HepG2 (cell line): ENCODE measurements around the gene BACE2.

DNA sequence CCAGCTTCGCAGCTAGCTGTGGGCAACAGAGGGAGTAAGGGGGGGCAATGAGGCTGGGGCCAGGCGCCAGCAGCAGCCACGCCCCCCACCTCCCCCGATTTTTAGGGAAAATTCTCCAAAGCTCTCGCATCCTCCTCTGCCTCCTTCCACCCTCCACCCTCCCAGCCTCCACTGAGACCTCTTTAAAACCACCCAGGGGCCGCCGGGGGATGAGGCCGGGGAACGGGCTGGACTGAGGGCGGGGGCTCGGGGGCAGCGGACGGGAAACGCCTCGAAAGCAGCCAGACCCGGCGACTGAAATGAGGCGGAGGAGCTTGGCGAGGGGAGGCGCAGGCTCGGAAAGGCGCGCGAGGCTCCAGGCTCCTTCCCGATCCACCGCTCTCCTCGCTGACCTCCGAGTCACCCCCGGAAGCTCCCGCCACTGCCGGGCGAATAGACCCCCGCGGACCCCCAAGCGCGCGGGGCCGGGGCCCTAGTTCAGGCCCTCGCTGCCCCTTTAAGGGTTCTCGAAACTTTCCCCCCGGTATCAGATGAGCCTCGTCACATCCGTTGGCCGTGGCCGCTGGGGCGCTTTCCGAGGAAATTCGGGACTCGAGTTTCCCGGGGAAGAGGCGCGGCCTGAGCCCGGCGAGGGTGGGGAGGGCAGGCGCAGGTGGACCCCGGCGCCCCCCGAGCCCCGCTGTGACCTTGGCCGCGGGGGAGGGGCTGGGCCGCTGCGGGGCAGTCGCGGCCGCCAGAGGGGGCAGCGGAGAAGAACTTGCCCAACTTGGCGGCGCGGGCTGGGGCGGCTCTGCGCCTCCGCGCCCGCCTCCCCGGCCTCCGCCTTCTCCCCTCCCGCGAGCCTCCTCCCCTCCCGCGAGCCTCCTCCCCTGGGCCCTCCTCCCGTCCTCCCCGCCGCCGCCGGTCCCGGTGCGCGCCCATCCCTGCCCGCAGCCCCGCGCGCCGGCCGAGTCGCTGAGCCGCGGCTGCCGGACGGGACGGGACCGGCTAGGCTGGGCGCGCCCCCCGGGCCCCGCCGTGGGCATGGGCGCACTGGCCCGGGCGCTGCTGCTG lies at the start of gene BACE2:
TSS of gene BACE2 (plus strand) at position 920 of the 1,053 bp plus-strand sequence.
- RRBS, 2 experiments: 3 to 8% methylated on average over 38 to 42 of the region's 110 CpGs
CAGE:
- cytosol, long polyA minus RNA: no peak
- cytosol, long polyA plus RNA: no peak
- long polyA plus RNA: no peak
- nucleus, long polyA minus RNA: no peak
- nucleus, long polyA plus RNA: no peak

DNA sequence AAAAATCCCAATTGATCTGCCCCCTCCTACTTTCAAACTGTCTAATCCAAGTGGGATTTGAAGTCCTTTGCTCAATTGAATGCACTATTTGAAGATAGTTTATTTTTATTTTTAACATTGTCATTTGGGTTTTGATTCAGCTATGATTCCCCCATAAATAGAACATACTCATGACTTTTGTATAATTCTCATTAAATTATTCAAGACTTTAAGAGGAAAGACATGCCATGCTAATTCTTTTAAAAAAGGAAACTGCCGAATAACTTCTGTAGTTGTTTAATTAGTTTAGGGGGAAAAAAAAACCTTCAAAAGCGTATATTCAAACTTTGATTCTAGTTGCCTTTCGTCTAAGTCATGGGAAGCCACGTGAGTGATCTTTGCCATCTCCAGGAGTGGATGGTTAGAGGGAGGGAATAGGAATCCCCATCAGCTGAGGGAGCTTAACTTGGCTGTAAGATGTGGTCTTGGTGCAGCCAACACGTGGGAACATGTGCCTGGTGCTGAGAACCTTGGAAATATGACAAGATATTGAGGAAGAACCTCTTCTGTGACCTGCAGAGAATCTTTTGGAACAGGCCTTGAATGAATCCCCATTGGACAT lies 1.6 kb downstream of the BACE2 start:
- RRBS, 2 experiments: no CpG with 5 or more reads among the region's 5 CpGs
CAGE:
- cytosol, long polyA minus RNA: no peak
- cytosol, long polyA plus RNA: no peak
- long polyA plus RNA: no peak
- nucleus, long polyA minus RNA: no peak
- nucleus, long polyA plus RNA: no peak

DNA sequence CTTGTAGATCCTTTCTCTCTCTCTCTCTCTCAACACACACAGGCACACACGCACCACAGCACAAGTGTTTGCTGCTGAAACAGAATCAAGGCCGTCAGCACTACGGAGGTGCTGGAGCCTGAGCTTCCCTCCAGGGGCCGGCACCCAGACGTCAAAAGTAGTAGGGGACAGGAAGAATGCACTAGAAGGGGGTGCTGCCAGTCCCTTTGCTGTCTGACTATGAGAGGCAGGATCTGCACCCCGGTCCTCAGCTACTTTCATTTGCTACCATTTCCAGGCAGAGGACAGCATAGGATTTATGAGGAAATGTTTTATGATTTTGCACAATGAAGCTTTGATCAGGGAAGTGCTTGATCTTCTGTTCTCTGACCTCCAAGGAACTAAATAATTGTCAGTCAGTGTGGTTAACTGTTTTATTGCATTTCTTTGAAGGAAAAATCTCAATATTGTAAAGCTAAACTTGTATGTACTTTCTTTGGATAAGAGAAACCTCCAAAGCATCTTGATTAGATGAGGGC lies 74.2 kb upstream of the FAM3B start:
- RRBS, 2 experiments: 20 to 24% methylated on average over 3 of the region's 6 CpGs
CAGE:
- cytosol, long polyA minus RNA: no peak
- cytosol, long polyA plus RNA: no peak
- long polyA plus RNA: no peak
- nucleus, long polyA minus RNA: no peak
- nucleus, long polyA plus RNA: no peak

- RRBS, 2 experiments: no CpG with 5 or more reads among the region's 25 CpGs
CAGE:
- cytosol, long polyA minus RNA: no peak
- cytosol, long polyA plus RNA: no peak
- long polyA plus RNA: no peak
- nucleus, long polyA minus RNA: no peak
- nucleus, long polyA plus RNA: no peak
These were observed 1.2 kb upstream of the MX2 start for GRCh38 chr21:41360318-41361253.

DNA sequence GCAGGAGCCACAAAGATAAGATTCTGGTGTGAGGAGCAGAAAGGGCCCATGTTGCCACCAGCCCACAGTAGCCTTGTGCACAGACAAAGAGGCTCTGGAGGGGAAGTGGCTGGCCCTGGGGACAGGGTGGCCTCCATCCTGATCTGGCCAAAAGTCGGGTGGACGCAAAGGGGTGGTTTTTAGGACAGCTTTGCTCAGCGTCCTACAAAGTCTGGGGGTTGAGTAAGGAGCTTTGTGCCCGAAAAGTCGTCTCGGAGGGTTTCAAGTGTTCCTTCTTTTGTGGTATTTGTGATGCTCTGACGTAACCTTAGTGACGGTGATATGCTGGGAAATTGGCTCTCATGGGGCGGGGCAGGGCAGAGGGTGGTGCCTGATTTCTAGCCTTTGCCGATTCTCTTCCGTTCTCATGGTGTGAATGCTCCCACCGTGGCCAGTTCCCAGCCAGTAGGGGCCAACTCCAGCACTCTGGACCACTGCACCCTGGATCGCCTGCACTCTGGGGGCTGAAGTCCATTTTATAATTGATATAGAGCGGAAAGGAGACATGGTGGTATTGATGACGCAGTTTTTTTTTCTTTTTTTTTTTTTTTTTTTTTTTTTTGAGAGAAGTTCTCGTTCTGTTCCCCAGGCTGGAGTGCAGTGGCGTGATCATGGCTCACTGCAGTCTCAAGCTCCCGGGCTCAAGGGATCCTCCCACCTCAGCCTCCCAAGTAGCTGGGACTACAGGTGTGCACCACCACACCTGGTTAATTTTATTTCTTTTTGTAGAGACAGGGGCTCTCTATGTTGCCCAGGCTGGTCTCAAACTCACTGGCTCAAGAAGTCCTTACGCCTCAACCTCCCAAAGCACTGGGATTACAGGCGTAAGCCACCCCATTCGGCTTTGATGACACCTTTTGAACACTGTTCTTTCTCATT lies 608 bp downstream of the MX2 start:
- RRBS, 2 experiments: no CpG with 5 or more reads among the region's 21 CpGs
CAGE:
- cytosol, long polyA minus RNA: no peak
- cytosol, long polyA plus RNA: no peak
- long polyA plus RNA: no peak
- nucleus, long polyA minus RNA: no peak
- nucleus, long polyA plus RNA: no peak

- RRBS, 2 experiments: no CpG with 5 or more reads among the region's 12 CpGs
CAGE:
- cytosol, long polyA minus RNA: no peak
- cytosol, long polyA plus RNA: no peak
- long polyA plus RNA: no peak
- nucleus, long polyA minus RNA: no peak
- nucleus, long polyA plus RNA: no peak
These were observed 4.9 kb downstream of the MX2 start for GRCh38 chr21:41366586-41367218.

- RRBS, 2 experiments: no CpG with 5 or more reads among the region's 10 CpGs
CAGE:
- cytosol, long polyA minus RNA: no peak
- cytosol, long polyA plus RNA: no peak
- long polyA plus RNA: no peak
- nucleus, long polyA minus RNA: no peak
- nucleus, long polyA plus RNA: no peak
These were observed 29.5 kb upstream of the MX1 start for GRCh38 chr21:41396378-41397125.

- RRBS, 2 experiments: 16 to 19% methylated on average over 15 of the region's 29 CpGs
CAGE:
- cytosol, long polyA minus RNA: no peak
- cytosol, long polyA plus RNA: no peak
- long polyA plus RNA: no peak
- nucleus, long polyA minus RNA: no peak
- nucleus, long polyA plus RNA: no peak
These were observed 765 bp upstream of the TMPRSS2 start for GRCh38 chr21:41508463-41509382.

GRCh38 chr21:41630250-41630562 lies 122.2 kb upstream of the TMPRSS2 start:
- RRBS, 2 experiments: no CpG with 5 or more reads among the region's 13 CpGs
CAGE:
- cytosol, long polyA minus RNA: no peak
- cytosol, long polyA plus RNA: no peak
- long polyA plus RNA: no peak
- nucleus, long polyA minus RNA: no peak
- nucleus, long polyA plus RNA: no peak

DNA sequence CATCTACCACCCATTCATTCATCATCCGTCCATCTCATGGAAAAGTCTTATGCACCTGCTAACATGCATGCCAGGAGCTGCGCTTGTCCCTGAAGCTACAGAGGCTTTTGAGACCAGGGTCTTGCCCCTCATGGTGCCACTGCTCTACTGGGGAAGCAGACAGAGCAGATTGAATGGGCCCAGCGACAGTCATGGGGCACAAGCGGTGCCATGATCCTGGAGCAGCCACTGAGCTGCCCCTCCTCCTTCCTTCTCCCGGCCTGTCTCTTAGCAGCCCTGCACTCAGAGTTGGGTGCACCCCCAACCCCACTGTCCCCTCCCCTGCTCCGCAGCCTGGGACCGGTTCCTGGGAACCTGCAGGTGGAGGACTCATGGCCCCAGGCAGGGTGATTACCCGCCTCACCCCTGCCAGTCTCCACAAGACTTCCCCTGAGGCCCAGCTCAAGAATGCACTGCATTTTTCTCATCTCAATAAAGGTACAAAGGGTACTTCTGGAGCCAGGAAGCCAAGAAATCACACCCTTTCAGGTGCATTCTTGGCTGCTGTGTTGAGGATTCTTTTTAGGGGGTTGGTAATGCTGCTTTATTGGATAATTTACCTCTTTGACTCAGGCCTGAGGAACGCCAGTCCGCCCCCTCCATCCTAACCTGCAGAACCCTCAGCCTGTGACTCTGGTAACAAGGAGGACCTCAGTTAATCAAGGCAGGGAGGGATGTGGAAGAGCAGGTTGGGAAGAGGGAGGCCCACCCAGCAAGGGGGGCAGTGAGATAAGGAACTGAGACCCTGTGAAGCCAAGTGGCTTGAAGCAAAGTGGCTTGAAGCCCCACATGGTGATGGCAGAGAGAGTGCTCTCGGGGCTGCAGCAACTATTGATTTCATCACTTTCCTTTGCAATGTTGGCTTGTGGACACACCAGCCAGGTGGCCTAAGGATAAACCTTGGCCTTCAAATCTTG lies 126.3 kb upstream of the TMPRSS2 start:
- RRBS, 2 experiments: 44 to 61% methylated on average over 2 to 3 of the region's 11 CpGs
CAGE:
- cytosol, long polyA minus RNA: no peak
- cytosol, long polyA plus RNA: no peak
- long polyA plus RNA: no peak
- nucleus, long polyA minus RNA: no peak
- nucleus, long polyA plus RNA: no peak

GRCh38 chr21:41704036-41704561 lies 62.8 kb downstream of the RIPK4 start:
- RRBS, 2 experiments: no CpG with 5 or more reads among the region's 11 CpGs
CAGE:
- cytosol, long polyA minus RNA: no peak
- cytosol, long polyA plus RNA: no peak
- long polyA plus RNA: no peak
- nucleus, long polyA minus RNA: no peak
- nucleus, long polyA plus RNA: no peak

GRCh38 chr21:41764529-41765196 lies 2.2 kb downstream of the RIPK4 start:
- RRBS, 2 experiments: no CpG with 5 or more reads among the region's 5 CpGs
CAGE:
- cytosol, long polyA minus RNA: no peak
- cytosol, long polyA plus RNA: no peak
- long polyA plus RNA: no peak
- nucleus, long polyA minus RNA: no peak
- nucleus, long polyA plus RNA: no peak

- RRBS, 2 experiments: 1 to 2% methylated on average over 20 of the region's 88 CpGs
CAGE:
- cytosol, long polyA minus RNA: no peak
- cytosol, long polyA plus RNA: no peak
- long polyA plus RNA: no peak
- nucleus, long polyA minus RNA: no peak
- nucleus, long polyA plus RNA: no peak
These were observed 703 bp downstream of the RIPK4 start for GRCh38 chr21:41765852-41766846.

DNA sequence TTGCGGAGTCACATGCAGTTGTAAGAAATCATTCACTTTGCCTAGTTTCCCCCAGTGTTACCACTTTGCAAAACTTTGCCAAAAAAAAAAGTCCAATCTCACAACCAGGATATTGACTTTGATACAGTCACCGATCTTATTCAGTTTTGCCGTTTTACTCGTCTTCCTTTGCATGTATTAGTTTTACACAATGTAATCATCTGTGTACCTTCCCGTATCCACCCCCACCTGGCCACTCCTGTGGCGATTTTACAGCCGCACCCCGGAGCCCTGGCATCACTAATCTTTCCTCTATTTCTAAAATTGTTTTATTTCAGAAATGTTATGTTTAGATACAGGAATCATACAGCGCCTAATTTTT lies 447 bp upstream of the RIPK4 start:
- RRBS, 2 experiments: no CpG with 5 or more reads among the region's 9 CpGs
CAGE:
- cytosol, long polyA minus RNA: no peak
- cytosol, long polyA plus RNA: no peak
- long polyA plus RNA: no peak
- nucleus, long polyA minus RNA: no peak
- nucleus, long polyA plus RNA: no peak

DNA sequence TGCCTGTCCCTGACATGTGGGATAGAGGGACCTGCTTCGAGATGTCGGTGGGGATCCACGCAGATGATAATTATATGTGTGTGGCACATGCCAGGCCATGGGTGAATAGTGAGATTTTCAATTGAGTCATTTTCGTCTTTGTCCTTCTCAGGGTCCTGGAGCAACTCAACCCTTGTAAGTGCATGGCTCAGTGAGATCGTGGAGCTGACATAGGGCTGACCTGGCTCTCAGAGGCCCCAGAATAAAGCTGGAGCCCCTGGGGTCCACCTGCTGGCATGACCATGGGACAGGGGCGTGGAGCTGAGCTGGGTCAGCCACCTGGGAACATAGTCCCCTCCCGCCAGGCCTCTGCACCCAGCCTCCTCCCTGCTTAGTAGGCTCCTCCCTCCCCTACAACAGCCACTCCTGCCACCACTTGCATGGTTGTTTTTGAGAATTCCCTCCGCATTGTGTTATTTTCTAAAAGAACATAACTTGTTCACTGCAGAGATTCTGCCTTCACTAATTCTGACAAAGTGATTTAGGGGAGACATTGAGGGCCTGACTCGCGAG lies 3.0 kb upstream of the RIPK4 start:
- RRBS, 2 experiments: no CpG with 5 or more reads among the region's 10 CpGs
CAGE:
- cytosol, long polyA minus RNA: no peak
- cytosol, long polyA plus RNA: no peak
- long polyA plus RNA: no peak
- nucleus, long polyA minus RNA: no peak
- nucleus, long polyA plus RNA: no peak

DNA sequence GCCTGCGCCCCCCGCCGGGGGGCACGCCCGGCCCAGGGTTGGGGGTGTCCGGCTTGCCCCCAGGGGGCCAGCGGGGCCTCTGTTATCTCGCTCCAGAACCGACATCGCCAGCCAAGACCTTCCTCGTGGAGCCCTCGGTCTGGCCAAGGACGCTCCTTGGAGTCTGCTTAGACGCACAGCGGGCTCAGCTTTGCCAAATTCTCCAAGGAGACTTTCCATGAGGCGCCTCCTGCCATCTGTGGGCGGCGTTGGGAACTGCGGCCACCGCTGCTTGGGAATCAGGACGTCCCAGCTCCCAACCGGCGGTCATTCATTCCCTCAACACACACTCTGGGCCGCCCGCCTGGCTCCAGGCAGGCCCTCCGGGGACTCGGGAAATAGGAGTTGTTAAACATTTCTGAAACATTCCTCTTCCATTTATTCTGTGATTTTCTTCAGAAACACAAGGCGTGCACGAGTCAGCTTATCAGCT lies 11.4 kb upstream of the RIPK4 start:
- RRBS, 2 experiments: 1 to 4% methylated on average over 5 of the region's 29 CpGs
CAGE:
- cytosol, long polyA minus RNA: no peak
- cytosol, long polyA plus RNA: no peak
- long polyA plus RNA: no peak
- nucleus, long polyA minus RNA: no peak
- nucleus, long polyA plus RNA: no peak

GRCh38 chr21:41801049-41801461 lies 34.2 kb upstream of the RIPK4 start:
- RRBS, 2 experiments: no CpG with 5 or more reads among the region's 16 CpGs
CAGE:
- cytosol, long polyA minus RNA: no peak
- cytosol, long polyA plus RNA: no peak
- long polyA plus RNA: no peak
- nucleus, long polyA minus RNA: no peak
- nucleus, long polyA plus RNA: no peak

GRCh38 chr21:41801462-41801866 lies 34.6 kb upstream of the RIPK4 start:
- RRBS, 2 experiments: no CpG with 5 or more reads among the region's 20 CpGs
CAGE:
- cytosol, long polyA minus RNA: no peak
- cytosol, long polyA plus RNA: no peak
- long polyA plus RNA: no peak
- nucleus, long polyA minus RNA: no peak
- nucleus, long polyA plus RNA: no peak

DNA sequence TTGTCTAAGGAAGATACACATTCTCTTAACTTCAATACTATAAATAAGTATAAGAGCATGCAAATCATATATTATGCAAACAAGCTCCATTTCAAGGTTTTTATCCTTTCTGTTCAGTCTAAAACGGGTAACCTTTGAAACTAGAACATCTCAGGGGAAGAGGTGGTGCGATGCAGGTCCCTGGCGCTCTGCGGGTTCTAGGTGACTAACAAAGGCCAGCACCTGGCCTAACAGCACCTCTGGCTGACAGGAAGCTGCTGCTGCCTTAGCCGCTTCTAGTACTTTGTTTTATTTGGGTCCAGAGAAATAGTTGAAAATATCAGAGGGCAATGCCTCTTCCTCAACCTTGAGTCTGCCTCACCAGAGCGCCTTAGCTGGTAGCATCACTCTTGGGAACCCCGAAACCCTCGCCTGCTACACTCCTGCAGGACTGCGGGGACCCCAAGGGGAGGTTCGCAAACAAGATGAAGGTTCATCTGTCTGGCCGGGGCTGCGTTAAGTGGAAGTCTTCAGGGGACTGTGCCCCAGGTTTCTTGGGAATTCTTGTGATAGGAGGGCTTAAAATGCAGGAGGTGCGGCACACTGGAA lies 45.5 kb downstream of the PRDM15 start:
- RRBS, 2 experiments: no CpG with 5 or more reads among the region's 13 CpGs
CAGE:
- cytosol, long polyA minus RNA: no peak
- cytosol, long polyA plus RNA: no peak
- long polyA plus RNA: no peak
- nucleus, long polyA minus RNA: no peak
- nucleus, long polyA plus RNA: no peak

DNA sequence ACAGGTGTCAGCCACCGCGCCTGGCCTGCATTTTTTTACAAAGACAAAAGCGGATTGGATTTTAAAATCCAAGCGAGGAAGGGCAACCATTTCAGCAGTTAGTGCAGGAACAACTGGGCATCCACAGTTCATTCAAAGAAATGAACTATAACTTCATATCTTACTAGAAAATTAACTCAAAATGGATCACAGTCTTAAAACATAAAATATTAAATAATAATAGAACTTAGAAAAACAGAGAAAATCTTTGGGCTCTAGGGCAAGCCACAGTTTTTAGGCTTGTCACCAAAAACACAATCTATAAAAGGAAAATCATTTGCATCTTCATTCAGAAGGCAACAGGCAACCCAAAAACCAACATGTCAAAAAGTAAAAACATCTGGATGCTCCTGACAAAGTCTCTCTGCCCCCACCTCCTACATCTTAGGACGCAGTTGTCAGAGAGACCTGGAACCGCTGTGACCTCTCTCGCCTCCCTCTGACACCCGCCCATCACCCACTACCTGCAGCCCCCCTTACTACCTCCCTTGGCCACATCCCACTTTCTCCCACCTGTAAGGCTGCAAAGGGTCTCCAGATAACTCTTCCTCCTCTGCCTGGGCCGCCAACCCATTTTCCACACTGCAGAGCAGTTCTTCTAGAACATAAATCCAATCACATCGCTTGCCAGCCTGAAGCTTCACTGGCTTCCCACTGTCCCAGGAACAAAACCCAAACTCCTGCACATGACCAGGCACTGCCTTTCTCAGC lies 14.9 kb downstream of the PRDM15 start:
- RRBS, 2 experiments: no CpG with 5 or more reads among the region's 10 CpGs
CAGE:
- cytosol, long polyA minus RNA: no peak
- cytosol, long polyA plus RNA: no peak
- long polyA plus RNA: no peak
- nucleus, long polyA minus RNA: no peak
- nucleus, long polyA plus RNA: no peak